Zone of skin (tissue), 1 donor: ENCODE results near the genes CDC37L1, AK3 and PLGRKT.

DNA sequence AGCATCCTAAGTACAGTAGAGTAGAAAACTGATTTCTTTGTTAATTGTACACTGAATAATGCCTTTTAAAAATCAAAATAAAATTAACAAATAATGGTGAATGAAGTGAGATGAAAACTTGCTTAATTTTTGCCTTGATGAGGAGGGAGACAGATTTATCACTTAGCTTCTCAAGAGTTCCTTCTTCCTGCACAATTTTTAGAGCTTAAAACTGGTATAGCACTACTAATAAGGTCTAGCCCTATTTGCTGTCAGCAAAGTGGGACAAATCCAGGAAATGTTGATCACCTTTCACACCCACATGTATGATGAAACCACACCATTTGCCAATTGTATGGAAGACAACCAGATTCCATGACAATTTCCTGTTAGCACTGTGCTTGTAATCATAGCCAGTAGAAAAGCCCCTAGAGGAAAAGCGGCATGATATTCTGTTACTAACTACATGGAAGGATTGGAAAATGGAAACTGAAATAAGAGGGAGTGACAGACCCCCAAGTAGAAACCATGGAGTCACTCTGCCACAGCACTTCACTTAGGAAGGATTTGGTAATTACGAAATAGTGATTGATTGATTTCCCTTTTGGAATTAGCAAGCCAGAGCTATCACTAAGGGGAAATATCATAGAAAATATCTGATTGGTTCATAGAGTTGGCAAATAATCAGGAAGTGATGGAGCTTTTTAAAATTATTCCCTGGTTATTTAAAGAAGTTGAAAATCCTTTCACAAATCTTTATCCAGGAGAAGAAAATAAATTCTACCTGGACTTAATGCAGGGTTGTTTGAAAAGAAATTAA, 923 bp downstream of the SPATA6L start:
- RRBS = no CpG with 5 or more reads among the region's 2 CpGs

DNA sequence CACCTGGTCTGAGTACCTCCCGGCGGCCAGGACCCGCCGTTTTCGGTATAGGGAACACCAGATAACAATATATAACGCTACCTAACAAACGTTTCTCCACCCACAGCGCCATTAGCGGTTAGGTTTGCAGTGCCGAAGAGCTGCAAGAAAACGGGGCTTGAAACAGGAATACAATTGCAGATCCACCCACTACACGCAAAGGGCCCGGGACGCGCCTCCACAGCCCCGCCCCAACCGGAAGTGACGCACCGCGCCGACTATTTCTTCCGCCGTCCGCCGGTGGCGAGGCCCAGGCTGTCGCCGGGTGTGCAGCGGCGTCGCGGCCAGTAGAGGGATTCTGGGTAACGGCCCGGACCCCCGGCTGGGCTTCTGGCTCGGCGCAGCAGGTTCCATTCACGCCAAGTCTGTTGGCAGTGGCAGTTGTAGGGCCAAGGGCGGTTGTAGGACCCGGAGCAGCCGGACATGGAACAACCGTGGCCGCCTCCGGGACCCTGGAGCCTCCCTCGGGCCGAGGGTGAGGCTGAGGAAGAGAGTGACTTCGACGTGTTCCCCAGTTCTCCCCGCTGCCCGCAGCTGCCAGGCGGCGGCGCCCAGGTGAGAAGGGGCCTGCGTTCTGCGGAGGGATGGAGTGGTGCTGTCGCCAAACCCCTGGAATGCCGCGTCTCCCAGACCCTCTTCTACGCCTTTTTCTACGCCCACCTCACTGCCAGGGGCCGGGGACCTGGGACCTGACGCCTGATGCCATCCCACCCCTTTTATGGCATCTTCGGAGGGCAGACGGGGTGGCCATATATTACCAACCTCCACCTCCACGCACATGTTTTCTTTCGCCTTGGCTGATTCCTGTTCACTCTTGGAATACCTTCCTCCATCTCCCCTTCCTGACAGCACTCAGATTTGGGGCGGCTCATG, at the start of gene CDC37L1:
Gene CDC37L1 (plus strand): TSS at position 264 of the 912 bp plus-strand sequence.
- RRBS = 2% methylated on average over 18 of the region's 67 CpGs

- RRBS = no CpG with 5 or more reads among the region's 1 CpG
Measured at GRCh38 chr9:4732719-4733415, 8.1 kb downstream of the AK3 start.

DNA sequence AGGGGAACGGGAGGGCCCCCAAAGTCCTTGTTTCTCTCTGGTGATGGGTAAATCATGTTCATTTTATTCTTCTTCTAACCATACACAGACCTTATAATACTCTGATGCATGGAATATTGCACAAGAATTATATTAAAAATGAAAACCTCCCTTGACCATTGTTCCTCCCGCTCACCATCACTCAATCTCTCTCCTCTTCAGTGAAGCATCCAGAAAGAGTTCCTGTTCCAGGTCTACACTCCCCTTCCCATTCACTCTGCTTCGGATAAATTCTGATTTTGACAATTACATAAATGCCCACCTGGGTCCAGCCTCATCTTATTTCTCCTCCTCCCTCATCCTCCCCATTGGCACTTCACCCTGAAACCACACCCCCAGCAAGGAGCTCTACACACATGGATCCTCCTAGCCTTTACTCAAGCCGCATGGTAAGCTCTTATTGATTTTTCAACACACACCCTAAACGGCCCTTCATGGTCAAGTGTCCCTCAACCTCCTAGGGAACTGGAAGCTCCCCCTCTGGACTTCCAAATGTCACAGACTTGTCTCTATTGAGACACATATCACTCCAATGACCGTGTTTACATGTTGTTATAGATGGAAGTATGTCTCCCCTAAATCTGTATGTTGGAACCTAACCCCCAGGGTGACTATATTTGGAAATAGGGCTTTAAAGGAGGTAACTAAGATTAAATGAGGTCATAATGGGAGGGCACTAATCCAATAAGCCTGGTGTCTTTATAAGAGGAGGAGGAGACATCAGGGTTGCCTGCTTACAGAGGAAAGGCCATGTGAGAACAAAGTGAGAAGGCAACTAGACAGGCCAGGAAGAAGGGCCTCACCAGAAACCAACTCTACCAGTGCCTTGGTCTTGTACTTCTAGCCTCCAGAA, 7.3 kb downstream of the AK3 start:
- RRBS = no CpG with 5 or more reads among the region's 6 CpGs

DNA sequence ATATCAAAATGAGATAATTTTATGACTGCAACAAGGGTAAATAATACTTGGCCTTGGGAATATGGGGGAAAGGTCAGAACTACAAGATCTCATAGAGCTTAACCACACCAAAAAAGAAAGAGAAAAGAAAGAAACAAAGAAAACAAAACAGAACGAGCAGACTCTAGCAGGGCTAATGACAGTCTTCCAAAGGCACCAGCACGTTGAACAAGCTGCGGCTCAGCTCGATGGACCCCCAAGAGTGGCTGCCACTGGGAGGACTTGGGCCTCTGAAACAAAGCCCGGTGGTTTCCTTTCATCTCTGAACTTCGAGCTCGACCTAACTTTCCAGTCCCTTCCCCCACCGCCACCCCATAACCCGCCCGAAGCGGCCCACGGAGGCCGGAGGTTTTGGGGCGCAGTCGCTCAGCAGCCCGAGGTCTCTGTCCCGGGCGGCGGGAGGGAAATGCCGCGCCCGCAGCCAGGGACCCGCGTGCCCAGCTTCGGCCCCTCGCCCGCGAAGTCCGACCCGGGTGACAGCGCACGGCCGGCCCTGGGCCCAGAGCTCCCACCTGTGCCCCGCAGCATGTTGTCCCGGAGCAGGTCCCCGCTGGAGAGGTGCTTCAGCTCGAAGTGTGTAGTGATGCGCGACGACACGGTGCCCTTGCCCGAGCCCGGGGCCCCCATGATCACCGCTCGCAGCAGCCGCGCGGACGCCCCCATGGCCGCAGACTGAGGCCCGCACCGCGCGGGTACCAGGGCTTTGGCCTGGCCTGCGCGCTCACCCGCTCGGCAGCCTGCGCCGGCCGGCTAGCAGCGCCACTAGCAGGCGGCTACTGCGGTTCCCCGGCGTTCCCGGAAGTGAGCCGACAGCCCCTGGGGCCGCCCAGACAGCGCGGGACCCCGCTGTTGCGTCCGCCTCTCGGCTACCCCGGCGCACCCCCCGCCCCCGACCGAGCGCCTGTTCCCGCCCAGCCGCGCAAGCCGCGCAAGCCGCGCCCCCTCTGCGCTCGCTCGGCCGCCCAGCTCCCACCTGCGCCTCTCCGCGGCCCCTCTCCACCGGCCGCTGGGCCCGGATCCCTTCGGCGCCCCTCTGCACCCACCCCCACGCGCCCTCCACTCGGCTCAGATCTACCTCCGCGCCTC, at the start of gene AK3:
Gene AK3 (minus strand): TSS at position 817 of the 1,125 bp plus-strand sequence.
- RRBS = 2% methylated on average over 53 of the region's 105 CpGs

DNA sequence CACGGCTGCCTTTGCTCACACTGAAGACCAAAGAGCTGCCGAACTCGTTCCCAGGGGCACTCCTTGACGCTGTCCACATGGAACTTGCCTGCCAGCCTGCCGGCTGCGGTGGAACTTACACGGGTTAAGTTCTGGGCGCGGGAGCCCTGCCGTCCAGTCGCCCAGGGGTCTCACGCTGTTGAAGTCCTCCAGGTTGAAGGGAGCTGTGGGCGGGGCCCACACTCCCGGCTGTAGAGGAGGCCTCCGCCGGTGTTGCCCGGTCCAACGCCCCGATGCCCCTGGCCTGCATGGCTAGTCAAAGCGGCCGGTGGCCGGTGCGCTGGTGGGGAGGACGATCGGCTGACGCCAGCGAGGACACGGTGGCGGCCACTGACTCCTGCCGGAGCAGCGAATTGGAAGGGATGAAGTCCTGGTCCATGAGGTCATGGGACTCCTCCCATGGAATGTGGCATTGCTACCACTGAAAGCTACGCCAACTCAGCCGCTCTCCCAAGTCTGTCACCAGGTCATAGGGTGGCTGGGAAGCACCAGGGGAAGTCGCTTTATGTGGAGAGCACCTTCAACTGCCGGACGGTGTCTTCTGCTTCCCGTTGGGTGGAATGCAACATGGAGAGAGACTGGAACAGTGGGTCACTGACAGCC, 11.8 kb downstream of the RCL1 start:
- RRBS = 96% methylated on average over 14 of the region's 37 CpGs

DNA sequence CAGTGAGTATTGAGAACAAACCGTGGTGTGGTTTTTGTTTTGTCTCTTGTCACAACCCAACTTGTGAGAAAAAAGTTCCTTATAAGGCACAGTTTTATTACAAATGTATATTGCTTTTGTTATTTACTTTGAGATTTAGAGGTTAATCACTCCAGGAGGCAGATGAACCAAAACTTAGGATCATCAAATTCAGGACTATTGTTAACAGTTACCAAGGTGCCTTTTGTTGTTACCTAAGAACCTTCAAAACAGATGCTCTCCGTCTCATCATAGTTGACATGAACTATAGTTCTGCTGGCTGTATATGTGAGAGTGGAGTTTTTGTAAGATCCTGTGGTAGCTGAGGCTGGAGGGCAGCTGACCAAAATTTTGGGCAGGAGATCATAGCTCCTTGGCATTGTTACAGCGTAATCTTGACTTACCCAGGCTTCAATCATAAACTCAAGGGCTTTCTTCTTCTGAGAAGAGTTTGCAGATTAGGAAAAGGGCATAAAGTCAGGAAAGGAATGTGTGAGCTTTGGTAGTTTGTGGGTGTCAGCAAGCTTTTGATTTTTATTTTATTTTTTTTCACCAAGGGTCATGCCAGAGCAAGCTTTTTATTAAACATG, 34.4 kb downstream of the RCL1 start:
- RRBS = no CpG with 5 or more reads among the region's 3 CpGs

- RRBS = no CpG with 5 or more reads among the region's 3 CpGs
Measured at GRCh38 chr9:4833049-4833591, 40.4 kb downstream of the RCL1 start.

- RRBS = no CpG with 5 or more reads among the region's 3 CpGs
Measured at GRCh38 chr9:4936400-4936818, 48.7 kb upstream of the JAK2 start.

- RRBS = no CpG with 5 or more reads among the region's 7 CpGs
Measured at GRCh38 chr9:5032864-5033340, 47.8 kb downstream of the JAK2 start.

DNA sequence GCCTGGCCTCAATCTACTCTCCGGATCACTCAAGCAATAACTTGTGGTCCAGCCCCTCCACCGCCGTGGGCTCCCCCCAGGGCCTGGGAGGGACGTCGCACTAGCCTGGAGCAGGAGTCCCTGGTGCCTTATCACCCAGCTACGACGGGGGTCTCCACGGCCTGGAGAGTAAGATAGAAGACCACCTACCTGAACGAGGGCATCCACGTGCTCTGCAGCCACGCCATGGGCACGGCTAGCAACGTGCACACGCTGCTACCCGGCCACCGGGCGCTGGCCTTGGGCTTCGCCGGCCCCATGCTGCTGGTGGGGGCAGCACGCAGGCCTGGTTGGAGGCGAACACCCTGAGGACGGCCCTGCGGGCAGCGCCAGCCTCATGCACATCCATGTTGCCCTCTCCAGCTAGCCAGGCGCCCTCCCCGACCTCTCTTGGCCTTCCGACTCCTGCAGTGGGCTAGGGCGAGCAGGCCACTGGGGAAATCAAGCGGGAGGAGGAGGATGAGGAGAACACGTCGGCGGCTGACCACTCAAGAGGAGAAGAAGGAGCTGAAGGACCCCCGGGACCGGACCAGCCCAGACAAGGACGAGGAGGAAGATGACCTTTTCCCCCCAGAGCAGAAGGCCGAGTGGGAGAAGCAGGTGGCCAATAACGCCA, 73.4 kb downstream of the INSL6 start:
- RRBS = 100% methylated on average over 1 of the region's 37 CpGs

GRCh38 chr9:5311241-5311440, 6.6 kb upstream of the RLN2 start:
- RRBS = no CpG with 5 or more reads among the region's 2 CpGs

DNA sequence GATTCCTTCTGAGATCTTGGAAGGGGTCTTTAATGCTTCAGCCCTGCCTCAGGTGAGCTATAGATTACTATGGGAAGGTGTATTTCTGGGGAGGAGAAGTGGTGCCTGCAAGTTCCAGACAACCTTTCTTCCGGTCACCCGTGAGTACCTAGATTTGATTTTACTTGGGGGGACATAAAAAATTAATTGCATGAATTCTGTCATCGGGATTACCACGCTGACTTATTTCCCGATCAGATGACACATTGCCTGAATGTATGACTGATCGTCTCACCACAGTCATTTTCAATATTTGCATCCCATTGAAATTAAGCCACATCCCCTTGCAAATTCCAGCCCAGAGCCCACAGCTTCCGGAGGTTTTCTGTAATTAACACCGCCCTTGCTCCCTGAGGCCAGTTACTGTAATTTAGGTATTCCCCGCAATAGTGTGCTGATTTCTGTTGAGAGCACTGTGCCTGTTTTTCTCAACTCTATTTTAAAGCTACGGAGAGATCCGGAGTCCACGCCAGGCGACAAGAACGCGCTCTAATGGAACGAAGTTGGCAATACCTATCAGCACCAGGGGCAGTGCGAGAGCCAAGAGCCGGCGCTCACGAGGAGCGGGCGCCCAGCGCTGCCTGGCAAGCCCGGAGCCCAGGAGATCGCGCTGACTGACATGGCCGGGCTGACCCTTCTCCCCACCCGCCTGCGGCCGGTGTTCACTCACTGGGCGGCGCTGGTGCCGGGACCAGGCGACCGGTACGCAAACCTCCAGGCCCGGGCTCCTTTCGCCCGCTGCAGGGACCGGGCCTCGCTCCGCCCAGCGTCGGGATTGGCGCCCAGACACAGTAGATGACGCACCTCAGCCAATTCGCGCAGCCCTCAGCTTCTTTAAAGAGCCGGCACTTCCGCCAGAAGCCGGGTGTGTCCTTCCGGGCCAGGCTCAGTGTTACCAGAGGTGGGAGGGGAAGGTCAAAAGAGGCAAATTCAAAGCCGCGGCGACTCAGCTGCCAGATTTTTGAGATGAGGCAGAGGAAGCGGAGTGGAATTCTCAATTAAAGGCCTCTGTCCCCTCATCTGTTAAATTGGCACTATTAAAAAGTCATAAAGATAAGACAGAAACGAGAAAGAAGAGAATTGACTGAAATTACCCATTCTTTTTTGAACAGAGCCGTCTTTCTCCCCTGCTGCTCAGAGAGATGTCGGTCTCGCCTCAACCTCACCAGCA, at the start of gene PLGRKT:
Gene PLGRKT (minus strand): TSS at position 846 of the 1,210 bp plus-strand sequence.
- RRBS = 2% methylated on average over 22 of the region's 60 CpGs

- RRBS = no CpG with 5 or more reads among the region's 6 CpGs
Measured at GRCh38 chr9:5558048-5558671, 47.8 kb downstream of the PDCD1LG2 start.

DNA sequence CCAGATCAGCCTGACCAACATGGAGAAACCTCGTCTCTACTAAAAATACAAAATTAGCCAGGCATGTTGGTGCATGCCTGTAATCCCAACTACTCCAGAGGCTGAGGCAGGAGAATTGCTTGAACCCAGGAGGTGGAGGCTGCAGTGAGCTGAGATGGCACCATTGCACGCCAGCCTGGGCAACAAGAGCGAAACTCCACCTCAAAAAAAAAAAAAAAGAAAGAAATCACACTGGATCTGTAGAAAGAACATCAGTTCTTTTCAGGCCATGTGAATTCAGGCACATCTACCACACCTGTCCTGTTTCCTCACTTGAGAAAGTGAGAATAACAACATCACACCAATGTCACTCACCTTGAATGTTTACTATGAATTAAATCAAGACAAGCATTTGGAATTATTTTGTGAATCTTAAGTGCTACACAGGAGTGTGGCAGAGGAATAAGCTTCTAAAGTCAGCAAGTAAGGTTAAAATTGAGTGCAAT, 2.2 kb upstream of the RIC1 start:
- RRBS = no CpG with 5 or more reads among the region's 3 CpGs

DNA sequence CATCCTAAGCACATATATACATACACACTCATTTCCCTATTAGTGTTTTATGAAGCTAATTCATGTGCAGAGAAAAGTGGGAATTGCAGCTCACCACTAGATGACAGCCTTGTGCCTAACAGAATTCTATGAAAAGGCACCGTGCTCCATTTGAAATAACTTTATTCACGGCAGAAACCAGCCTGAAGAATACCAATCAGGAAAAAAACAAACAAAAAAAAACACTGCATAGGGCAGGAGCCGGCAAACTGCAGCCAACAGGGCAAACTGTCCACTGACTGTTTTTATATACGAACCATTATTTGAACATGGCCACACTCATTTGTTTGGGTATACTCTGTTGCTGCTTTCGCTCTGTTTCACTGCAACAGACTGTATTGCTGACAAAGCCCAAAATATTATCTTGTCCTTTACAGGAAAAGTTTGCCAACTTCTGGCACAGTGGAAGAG, 33.6 kb downstream of the ERMP1 start:
- RRBS = no CpG with 5 or more reads among the region's 5 CpGs

- RRBS = no CpG with 5 or more reads among the region's 5 CpGs
Measured at GRCh38 chr9:5830485-5831250, 2.2 kb downstream of the ERMP1 start.

- RRBS = no CpG with 5 or more reads among the region's 4 CpGs
Measured at GRCh38 chr9:5879538-5879832, 11.2 kb upstream of the MLANA start.

DNA sequence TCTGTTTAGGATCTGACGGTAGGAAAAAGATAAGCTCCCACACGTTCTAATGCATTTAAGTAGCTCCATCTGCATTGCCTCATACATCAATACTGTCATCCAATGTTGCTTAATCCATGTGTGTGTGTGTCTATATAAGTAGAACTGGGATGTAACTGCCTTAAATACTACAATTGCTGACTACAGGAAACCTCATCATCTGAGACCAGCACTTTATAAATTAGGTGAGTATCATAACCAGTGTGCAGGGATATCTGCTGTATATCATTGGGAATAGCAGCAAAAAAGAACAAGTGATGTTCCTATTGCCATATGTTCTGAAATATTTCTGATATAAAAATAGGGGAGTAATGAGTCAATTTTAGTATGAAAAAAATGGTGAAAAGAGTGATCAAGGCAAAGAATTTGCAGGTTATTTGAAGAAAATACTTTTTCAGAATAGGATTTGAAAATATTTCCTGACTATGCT, 21.3 kb downstream of the IL33 start:
- RRBS = no CpG with 5 or more reads among the region's 2 CpGs